ENCODE measurements around the genes SRP19 and REEP5.

DNA sequence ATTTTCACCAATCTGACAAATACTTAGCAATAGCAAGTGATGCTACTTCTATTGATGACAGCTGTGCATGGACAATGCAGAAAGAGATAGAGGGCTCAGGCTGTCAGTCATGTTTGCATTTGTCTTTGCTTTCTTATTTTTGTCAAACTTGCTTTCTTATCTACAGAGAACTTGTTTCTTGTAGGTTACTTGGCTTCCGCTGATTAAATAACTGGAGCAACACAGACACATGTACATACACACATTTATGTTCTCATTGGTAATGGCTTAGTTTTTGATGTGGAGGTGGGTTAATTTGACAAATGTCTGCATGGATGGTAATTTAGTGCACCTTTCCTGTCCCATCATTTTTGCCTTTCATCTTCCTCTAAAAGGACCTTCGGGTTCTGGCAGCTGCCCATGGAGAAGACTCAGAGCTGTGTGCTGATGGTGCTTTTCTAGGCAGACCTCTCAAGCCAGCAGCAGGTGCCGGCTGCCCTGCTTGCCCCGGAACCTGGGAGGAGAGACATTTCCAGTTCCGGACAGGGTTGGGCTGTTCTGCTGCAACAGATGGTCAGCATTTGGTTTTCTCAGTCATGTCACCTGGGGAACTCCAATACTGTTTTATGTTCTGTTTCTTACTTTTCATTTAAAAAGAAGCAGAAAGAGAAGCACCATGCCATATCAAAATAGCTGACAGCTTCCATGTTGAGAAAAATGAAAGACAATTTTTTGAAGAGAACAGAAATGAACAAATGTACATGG is 28.9 kb downstream of the CAMK4 start:
- PRO-cap = no peak
- RAMPAGE, long total RNA, 2 experiments = no peak in any of the 2 experiments

- PRO-cap = no peak
- RAMPAGE, long total RNA, 2 experiments = no peak in any of the 2 experiments
These were observed 94.1 kb downstream of the STARD4 start for GRCh38 chr5:111418212-111418713.

- PRO-cap = no peak
- RAMPAGE, long total RNA, 2 experiments = no peak in any of the 2 experiments
These were observed 21.2 kb downstream of the NREP start for GRCh38 chr5:111735714-111736225.

GRCh38 chr5:111930281-111930705 is 173.3 kb upstream of the NREP start:
- PRO-cap = no peak
- RAMPAGE, long total RNA, 2 experiments = no peak in any of the 2 experiments

GRCh38 chr5:112224875-112225587 is 194.0 kb downstream of the EPB41L4A start:
- PRO-cap = no peak
- RAMPAGE, long total RNA, 2 experiments = no peak in any of the 2 experiments

DNA sequence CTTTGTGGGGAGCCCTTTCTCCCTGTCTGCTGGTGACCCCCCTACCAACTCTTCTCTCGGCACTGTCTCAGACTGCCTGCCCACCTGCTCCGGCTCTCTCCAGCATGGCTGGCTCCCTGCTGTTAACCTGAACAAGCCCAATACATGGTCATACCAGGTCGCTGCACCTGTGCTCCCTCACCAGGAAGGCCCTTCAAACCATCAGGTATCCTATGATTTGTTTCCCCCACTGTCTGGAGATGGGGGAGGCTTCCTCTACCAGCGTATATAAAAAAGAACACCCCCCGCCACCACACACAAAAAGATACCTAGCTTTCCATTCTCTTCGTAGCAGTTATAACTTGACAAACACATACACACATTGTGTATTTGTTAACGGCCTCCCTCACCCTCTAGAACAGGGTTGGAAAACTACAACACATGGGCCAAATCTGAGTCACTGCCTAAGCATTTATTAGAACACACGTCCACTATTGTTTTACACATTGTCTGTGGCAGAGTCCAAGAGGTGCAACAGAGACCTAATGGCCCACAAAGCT is 80.7 kb downstream of the EPB41L4A start:
- PRO-cap = no peak
- RAMPAGE, long total RNA, 2 experiments = no peak in any of the 2 experiments

GRCh38 chr5:112860808-112861890 is at the start of gene SRP19:
TSS of gene SRP19 (plus strand) at chr5:112861287.
- PRO-cap = bidirectional peak, plus-strand start at chr5:112861305, minus-strand start at chr5:112861131
- RAMPAGE, long total RNA, 2 experiments = start-site peak on the plus strand in 2 of 2 experiments, at chr5:112861303-112861343 at its widest, 140 to 833 reads per replicate

DNA sequence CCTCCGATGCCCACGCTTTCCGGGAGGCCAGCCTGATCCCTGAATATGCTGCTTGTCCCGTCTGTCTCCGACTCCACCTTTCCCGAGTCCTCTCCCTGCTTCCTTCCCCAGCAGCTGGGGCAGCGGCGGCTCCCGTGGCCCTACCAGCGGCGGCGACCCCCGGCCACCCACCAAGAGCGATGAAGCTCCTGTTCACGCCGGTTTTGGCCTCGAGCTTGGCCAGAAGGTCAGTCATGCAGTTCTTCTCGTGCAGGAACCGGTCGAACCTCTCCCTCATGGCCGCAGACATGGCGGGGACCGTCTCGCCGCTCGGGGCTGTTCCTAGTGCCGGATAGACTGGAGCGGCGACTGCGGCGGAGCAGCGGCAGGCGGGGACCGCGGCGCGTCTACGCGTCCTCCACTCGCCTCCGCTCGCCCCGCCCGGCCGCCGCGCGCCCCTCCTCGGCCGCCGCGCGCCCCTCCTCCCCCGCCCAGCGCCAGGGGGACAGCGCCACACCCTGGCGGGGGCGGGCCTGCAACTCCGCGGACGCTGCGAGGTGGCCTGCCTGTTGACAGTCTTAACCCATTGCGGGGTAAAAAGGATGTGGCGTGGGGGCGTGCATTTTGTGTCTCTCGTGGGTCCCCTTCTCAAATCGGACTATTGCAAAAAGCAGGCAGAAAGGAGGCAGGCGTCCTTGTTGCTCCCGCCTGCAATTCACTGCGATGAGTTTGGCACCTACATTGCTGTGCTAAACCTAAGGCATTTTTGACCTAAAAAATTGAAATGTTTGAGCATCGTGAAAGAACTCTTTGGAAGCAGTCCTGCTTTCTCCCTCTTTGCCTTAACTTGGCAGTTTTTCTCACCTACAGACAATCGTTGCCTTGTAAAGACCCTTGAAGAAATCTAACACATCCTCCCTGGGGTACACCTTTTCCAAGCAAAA is at the start of gene REEP5:
Gene REEP5 (minus strand): TSS at position 326 of the 923 bp plus-strand sequence.
- PRO-cap = unidirectional peak, minus-strand start at position 323 of the sequence
- RAMPAGE, long total RNA, 2 experiments = start-site peak on the minus strand in 1 of 2 experiments, centred at position 348 of the sequence, 3,864 reads per replicate

DNA sequence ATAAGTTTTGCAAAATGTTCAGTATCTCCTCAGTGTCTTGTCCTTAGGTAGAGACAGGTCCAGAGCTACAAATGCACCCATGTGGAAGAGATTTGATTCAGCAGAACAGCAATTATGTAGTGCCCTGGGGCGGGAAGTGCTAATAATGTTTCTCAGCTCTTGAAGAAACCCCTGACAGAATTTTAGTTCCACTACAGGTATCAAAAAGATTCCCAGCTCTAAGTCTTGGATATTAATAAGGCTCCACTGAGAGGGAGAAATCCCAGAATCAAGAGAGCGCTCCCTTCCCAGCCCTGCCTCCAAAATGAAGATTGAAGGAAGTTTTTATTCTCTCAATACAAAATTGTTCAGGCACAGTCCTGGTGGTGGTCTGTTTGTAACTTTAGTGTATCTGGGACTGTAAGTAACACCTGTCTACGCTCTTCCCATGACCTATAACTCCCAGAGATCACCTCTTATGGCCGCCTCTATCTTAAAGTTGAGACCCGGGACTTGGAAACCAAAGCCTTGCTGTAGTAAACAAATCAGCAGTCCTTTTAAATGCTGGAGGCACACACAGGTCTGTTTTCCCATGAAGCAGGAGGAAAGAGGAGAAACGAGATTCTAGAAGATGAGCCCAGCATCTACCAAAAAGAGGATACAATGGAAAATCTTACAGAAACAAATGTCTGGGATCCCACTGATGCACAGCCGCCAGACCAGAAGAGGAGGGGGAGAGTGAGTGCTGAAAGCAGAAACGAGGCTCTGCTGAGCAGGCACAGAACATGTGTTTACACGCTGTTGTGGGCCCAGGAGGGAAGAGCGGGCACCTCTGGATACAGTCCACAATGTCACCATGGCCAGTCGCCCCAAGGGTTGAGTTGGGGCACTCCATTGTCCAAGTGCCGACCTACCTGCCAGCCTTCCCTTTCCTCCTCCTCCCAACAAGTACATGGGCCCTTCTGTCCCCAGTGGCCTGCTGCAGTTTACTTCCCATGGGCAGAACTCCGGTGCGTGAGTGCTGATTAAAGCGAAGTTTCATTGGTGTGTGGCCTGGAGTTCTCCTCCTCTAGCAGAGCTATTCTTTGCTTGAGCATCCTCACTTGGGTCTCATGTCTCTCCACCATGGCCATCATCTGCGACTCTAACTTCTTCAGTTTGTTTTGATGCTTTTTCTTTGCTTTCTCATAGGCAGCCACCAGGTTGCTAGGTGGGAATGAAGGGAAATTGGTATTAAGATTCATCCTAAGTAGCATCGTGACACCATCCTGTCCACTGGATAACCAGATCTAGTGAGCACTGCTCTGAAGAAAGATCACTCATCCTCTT is 50.2 kb downstream of the DCP2 start:
- PRO-cap = no peak
- RAMPAGE, long total RNA, 2 experiments = no peak in any of the 2 experiments

DNA sequence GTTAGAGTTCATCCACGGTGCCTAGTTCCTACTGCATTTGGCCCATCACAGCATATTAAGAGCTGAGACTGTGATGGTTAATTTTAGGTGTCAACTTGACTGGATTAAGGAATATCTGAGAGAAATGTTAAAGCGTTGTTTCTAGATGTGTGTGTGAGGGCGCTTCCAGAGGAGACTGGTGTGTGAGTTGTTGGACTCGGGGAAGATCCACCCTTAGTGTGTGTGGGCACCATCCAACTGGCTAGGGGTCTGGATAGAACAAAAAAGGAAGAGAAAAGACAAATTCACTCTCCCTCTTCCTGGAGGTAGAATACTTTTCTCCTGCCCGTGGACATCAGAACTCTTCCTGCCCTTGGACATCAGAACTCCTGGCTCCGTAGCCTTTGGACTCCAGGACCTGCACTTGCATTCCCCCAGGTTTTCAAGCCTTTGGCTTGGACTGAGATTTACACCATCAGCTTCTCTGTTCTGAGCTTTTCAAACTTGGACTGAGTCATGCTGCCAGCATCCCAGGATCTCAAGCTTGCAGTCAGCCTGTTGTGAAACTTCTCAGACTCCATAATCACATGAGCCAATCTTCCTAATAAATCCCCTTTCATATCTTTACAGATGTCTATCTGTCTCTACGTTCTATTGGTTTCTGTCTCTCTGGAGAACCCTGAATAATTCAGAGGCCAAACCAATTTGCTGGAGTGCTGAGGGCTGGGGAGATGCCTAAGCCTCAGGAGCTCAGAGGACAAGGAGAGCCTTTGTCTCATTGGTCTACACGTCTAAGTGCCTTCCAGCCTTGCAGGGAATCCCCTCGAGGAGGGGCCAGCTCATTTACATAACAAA is 164.4 kb downstream of the DCP2 start:
- PRO-cap = no peak
- RAMPAGE, long total RNA, 2 experiments = no peak in any of the 2 experiments

DNA sequence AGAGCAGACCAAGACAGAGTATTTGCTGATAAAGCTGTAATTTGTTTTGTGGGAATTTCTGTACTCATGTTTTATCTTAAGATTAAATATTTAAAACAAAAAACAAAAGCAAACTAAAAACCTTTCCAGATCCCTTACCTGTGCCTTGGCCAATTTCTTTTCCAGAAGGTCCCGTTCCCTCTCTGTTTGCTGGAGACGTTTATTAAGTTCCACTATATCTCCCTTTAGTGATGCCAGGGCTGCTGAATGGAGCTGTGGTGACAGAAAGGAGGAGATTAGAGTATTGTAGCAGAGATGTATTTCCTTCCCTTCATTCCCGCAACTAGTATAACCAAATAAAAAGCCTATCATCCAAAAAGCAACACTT is 174.6 kb downstream of the DCP2 start:
- PRO-cap = no peak
- RAMPAGE, long total RNA, 2 experiments = no peak in any of the 2 experiments

DNA sequence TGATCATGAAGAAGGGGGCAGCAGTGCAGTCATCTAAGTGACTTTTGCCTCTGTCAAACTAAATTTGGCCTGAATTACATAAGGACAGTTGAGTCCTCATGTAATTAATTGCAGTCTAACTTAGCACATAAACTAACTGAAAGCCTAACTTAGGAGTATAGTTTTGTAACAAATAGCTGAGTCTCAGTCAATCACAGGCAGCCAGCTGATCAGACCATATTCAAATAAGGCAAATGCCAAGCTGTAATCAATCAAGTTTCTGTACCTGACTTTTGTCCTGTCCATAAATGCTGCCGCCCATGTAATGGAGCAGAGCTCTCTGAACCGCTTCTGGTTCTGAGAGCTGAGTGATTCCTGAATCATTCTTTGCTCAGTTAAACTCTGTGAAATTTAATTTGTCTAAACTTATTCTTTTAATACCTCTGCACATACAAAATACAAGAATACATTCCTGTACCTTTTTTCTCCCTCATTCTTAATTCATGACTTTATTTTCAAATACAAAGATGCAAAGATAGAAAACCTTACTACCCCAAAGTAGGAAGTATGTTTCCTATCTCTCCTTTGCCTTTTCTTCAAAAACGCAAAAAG is 104.8 kb downstream of the TSSK1B start:
- PRO-cap = no peak
- RAMPAGE, long total RNA, 2 experiments = no peak in any of the 2 experiments

DNA sequence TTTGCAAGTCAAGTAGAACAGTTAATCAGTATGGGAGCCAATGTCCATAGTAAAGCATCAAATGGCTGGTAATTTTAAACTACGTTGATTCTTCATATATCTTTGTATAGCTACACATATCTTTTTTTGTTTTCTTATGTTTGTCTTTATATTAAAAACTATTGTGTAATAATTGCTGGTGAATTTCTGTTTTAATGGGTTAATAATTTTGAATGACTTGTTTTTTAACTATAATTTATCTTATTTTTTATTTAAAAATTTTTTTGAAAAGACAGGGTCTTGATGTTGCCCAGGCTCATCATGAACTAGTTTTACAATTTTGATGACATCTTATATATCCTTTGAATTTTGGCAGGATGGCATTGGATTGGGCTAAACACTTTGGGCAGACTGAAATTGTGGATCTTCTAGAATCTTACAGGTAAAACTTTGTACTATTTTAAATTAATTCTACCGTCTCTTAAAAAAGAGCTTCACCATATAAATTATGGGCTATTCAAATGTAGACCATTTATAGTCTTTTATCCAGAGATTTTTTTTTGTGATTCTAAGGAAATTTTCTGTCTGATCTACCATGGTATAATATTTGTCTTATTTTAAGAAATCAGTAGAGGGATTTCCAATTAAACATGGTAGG is 35.2 kb downstream of the YTHDC2 start:
- PRO-cap = no peak
- RAMPAGE, long total RNA, 2 experiments = no peak in any of the 2 experiments

- PRO-cap = no peak
- RAMPAGE, long total RNA, 2 experiments = no peak in any of the 2 experiments
These were observed 31.1 kb downstream of the KCNN2 start for GRCh38 chr5:114392962-114393357.

DNA sequence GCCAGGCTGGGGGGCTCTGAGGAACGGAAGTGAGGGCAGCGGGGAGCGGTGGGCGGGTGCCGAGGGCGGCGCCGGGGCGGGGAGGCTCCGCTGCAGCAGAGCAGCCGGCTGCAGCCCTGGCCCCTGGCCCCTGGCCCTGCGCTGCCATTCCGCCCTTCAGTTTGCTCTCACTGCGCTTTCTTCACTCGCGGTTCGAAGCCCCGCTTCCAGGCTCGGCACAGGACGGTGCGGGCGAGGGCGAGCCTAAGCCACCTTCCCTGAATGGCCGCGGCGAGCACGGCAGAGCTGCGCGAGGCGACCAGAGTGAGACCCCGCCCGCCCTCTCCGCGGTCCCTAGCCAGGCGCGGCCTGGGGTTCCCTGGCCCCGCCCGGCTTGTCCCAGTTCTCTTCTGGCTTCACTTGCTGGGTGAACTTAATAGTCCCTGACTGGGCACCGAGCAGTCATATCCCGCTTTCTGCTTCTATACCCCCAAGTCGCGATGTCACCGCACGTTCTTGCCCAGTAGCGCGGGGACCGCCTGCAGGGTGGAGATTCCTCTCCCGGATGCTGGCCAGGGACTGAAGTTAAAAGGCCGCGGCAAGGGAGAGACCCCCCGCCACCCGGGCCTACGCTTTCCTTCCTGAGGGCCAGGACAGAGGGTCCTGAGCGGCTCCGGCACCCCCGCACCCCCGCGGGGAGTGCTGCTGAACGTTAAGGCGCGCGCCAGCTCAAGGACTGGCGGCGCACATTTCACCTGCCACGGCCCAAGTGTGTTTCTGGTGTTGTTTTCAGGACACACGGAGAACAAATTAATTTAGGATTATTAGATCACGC is 677 bp upstream of the TRIM36 start:
- PRO-cap = no peak
- RAMPAGE, long total RNA, 2 experiments = no peak in any of the 2 experiments

GRCh38 chr5:115329292-115329834 is 32.9 kb upstream of the CCDC112 start:
- PRO-cap = no peak
- RAMPAGE, long total RNA, 2 experiments = no peak in any of the 2 experiments

DNA sequence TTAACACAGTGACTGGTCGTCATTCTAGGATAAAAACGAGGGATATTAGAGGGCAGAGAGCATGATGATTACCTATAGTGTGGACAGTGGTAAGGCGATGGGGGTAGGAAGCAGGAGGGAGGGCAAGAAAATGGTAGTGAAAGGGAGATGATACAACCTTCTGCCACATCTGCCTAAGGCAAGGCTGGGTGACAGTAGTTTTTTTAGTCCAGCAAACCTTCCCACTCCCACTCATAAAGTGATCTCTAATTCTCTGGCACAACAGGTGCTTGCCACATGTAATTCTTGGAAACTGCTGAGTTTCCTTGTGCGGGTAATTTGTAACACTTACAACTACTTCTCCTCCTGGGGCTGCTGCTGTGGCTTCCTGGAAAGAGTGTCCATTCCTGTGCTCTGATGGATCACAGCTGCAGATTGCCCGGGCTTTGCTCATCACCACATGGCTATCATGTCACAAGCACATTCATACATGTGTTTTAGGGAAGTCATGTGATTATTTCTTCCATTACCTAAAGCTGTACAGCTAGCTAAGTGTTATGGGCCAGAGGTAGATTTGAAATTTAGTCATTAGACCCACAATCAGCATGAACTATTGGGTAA is 117.9 kb upstream of the CCDC112 start:
- PRO-cap = no peak
- RAMPAGE, long total RNA, 2 experiments = no peak in any of the 2 experiments

GRCh38 chr5:115414941-115415868 is 118.8 kb upstream of the CCDC112 start:
- PRO-cap = no peak
- RAMPAGE, long total RNA, 2 experiments = no peak in any of the 2 experiments

GRCh38 chr5:115423388-115424425 is 120.9 kb downstream of the FEM1C start:
- PRO-cap = no peak
- RAMPAGE, long total RNA, 2 experiments = no peak in any of the 2 experiments

DNA sequence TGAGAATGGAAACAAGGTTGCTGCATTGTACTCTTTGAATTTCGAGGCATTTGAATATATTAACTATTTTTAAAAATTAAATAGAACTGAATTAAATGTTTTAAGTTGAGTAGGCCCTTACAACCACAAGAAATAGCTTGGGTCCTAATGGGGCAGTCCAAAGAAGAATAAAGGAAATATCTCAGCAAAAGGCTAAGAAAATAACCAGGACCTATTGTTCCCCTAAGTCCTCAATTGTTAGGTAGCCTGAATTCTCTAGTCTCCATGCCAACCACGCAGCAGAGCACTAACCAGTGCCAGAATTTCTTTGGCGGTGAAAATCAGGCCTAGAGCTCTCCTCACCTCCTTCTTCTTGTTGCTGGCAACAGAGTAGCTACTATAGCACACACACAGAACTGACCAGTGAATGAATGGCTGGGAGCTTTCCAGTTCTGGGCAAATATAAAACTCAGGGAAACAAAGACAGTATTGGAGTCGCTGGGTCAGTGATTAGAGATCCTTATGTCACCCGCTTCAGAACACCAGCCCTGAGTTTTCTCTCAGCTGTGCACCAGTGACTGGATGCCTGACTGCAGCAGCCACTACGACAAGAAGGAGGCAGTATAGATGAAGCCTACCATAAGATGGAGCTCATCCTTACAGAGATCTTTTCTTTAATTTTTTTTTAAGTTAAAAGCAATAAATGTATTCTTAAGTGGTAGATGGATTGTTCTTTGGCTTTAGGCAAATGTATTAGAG is 26.8 kb upstream of the FEM1C start:
- PRO-cap = no peak
- RAMPAGE, long total RNA, 2 experiments = no peak in any of the 2 experiments

Data from breast epithelium (tissue), 2 donors.